Sciatic nerve (tissue), 1 donor: ENCODE measurements around the genes TRAF4, NUFIP2, ANKRD13B and CORO6.

GRCh38 chr17:28615756-28616949 is 2.2 kb upstream of the RSKR start:
- PRO-cap: no peak

DNA sequence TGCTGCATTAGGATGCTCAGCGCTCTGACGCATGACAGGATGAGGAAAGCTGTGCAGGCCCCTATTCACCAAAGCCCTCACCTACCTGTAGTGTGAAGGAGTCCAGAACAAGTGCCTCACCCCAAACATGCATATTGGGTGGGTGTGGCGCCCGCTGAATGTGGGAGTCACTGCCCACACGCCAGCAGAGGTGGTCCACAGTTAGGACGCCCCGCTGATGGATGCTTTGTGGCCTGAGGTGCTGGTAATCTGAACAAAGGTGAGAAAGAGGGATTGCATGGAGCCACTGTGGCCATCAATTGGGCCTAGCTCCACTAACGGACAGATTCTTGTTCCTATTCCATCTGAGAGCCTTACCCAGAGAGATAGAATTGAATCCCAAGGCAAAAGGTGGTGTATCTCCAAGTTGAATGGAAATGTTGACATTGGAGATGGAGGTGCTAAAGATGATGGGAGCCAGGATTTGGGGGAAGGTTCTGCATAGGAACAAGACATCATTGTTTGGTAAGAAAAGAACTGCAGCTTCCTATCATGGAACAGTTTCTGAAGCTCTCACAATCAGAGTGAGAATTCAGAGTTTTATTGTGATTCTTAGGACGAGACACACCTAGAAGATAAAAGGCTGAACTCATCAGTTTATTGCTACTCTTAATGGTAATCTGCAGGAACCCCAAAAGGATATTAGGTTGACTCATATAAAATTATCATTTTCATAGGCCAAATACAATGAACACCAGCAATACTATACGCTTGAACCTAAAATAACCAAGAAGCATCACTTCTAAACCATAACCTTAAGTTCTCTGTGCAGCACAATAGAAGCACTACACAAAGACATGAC is 6.6 kb downstream of the BLTP2 start:
- PRO-cap: no peak

- PRO-cap: no peak
These were observed 1.2 kb downstream of the BLTP2 start for GRCh38 chr17:28643608-28644246.

DNA sequence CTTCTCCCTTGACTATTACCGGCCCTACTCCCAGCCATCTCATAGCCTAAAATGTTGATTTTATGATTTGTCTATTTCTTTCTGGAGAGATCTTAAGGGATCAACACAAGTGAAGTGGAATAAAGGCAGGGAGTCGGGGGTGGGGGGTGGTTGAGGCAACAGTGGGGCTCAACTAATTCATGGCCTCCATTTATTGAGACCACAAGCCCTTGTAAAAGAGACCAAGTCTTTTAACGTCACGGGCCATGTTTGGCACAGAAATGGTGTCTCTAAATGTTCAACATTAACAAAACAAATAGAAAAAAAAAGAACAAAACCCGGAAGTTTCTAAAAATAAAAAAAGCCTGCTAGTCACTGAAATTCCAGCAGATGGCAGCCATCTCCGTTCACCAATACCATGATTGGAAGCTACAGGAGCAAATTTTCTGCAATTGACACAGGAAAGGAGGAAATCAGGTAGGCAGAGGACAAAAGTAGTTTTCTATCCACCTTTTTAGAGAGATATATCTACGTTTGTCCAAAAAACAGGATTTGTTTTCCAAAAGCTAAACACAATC is 1.8 kb upstream of the BLTP2 start:
- PRO-cap: no peak

DNA sequence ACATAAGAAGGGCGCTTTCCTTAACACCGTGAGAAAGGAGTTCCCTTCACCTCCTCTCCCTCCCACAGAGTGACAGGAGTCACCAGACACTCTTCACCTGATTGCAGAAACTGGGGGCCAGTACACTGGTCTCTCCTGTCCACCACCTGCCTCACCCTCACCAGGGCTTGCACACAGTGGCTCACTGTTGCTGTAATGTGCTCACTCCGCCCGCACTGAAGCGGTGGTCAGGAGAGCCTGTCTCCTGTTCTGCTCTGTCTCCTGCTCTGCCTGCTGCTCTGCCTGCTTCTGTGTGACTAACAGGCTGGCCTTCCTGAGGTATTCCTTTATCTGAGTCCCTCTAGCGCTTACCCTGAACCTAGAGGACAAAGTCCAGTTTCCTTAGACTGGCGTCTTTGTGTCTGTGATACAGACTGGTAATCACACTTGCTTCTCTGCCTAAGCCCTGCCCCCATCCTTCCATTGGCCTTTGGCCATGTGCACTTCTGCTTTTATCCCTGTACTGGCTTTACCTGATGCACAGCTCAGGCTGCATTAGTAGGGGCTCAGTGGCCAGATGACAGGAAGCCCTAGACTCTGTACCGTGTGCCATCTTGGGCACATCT is 13.4 kb downstream of the PROCA1 start:
- PRO-cap: no peak

- PRO-cap: no peak
These were observed 1.6 kb downstream of the TLCD1 start for GRCh38 chr17:28724485-28724879.

GRCh38 chr17:28743955-28744745 is at the start of gene TRAF4:
TSS of gene TRAF4 (plus strand) at chr17:28744011.
- PRO-cap: bidirectional peak, plus-strand start at chr17:28744011, minus-strand start at chr17:28743906; unidirectional peak, plus-strand start at chr17:28744435; unidirectional peak, minus-strand start at chr17:28744650

- PRO-cap: no peak
These were observed 34.5 kb downstream of the FAM222B start for GRCh38 chr17:28807971-28808619.

DNA sequence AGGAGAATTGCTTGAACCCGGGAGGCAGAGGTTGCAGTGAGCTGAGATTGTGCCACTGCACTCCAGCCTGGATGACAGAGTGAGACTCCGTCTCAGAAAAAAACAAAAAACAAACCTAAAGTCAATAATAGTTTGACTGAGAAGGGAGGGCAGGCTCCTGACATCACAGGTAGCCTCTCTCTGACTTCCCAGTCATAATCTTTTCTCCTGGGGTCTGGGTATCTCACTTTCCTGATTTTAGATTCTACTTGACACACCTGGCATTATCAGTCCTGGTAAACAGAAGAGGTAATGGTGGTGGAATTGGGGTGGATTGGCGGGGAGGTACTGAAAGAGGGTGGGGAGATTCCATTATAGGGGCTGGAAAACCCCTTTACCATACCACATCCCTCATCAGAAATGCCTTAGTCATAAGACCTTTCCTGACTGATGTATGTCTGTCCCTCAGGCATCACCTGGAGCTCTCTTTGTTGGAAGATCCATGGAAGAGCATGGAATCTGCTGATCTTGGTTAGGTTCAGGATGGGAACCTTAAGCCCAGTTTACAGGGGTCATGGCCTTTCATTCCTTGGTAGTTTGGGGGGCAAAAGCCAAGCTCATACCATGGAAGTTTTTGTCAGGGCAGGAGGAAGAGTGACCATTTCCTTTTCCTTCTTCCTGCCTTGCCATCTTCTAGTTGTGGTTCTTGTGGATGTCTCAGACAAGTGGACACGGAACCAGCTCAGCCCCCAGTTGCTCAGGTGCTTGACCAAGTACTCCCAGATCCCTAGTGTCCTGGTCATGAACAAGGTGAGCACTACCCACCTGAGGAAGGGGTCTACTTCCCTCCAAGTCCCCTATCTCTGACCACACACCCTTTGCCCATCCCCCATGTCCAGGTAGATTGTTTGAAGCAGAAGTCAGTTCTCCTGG is 3.1 kb downstream of the ERAL1 start:
- PRO-cap: no peak

GRCh38 chr17:28896564-28897553 is 674 bp downstream of the FLOT2 start:
- PRO-cap: bidirectional peak, plus-strand start at chr17:28897053, minus-strand start at chr17:28896837

DNA sequence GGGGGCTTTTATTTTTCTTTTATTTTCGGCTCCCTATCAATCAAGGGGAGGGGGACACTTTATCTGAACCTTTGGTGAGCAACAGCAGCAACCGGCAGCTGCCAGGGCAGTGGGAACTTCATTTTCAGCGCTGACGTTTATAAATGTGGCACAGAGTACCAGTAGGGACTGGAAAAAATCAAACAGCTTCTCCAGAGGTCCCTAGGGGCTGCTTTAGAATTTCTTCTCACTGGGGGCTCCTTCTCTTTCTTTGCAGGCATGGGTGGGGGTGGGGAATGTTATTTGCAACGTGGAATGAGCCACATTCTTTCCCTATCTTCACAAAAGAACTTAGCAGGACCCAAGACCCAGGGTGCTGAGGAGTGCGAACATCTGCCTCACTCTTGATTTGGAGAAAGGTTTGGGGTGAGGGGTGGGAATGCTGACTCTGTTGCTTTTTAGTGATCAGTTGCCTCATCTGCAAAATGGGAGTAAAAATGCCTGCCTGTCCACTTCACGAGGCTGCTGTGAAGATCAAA is 10.9 kb upstream of the PIPOX start:
- PRO-cap: no peak

- PRO-cap: bidirectional peak, plus-strand start at chr17:29149136, minus-strand start at chr17:29148849
These were observed 31.6 kb downstream of the MYO18A start for GRCh38 chr17:29148197-29149498.

DNA sequence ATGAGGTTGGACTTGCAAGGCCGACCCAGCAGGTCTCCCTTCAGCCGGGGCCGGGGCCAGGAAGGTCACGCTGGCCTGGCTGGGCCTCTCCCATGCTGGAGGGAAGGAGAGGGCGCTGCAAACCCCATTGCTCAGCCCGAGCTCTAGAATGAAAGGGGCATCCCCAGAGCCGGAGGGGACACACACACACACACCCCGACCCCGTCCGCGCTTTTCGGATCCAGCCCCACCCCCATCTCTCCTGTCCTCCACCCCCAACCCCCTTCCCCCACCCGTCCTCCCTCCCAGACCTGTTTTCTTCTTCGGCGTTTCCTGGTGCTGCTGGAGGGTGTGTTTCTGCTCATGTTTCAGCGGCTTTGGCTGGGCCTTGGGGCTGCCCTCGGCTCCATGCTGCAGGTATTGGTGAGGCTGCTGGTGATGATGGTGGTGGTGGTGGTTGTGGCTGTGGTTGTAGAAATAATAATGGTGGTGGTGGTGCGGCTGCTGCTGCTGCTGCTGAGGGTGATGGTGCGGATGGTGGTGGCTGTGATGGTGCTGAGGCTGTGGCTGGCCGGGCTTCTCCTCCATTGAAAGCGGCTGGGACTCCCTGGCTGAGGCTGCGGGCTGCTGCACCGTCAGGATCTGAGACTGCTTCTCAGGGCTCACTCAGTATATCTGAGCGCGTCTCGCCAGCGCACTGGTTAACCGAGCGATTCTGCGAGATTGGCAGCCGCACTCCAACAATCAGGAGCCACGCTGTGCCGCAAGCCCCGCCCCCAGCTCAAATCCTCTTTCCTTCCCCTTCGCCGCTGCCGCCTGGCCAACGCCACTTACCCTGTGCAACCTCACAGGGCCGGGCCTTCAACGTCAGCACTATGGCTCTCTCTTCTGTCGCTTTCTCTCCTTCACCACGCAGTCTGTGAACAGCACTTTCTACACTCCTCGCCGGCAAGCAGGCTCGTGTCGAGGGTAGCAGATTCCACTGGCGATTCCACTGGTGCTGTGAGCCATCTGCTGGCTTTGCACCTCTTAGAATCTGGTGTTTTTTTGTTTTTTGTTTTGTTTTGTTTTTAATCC is at the start of gene NUFIP2:
Gene NUFIP2 (minus strand): TSS at position 656 of the 1,056 bp plus-strand sequence.
- PRO-cap: bidirectional peak, plus-strand start at position 299 of the sequence, minus-strand start at position 145 of the sequence; bidirectional peak, plus-strand start at position 827 of the sequence, minus-strand start at position 623 of the sequence

GRCh38 chr17:29418476-29419454 is 28.6 kb downstream of the TAOK1 start:
- PRO-cap: no peak

DNA sequence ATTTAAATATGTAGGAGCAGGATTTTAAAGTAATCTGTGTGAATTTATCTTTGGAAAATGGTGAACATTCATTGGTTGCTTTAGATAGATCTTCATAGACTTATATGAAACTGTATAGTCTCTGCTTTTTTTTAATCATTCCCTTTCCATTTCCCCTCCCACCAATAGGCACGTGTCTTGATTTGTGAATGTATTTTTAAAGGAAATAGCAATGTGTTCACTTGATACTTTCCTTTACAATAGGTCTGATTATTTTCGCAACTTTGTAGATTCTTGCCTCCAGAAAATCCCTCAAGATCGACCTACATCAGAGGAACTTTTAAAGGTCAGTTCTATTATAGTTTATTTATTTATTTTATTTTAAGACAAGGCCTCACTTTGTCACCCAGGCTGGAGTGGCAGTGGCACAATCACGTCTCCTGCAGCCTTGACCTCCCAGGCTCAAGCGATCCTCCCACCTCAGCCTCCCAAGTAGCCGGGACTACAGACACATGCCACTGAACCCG is 75.2 kb downstream of the ABHD15 start:
- PRO-cap: no peak

- PRO-cap: bidirectional peak, plus-strand start at chr17:29593319, minus-strand start at chr17:29593318; unidirectional peak, minus-strand start at chr17:29593609
These were observed at the start of gene ANKRD13B for GRCh38 chr17:29592626-29593799. TSS of gene ANKRD13B (plus strand) at chr17:29593132.

GRCh38 chr17:29615391-29616388 is 7.0 kb downstream of the CORO6 start:
- PRO-cap: bidirectional peak, plus-strand start at chr17:29615763, minus-strand start at chr17:29615558

DNA sequence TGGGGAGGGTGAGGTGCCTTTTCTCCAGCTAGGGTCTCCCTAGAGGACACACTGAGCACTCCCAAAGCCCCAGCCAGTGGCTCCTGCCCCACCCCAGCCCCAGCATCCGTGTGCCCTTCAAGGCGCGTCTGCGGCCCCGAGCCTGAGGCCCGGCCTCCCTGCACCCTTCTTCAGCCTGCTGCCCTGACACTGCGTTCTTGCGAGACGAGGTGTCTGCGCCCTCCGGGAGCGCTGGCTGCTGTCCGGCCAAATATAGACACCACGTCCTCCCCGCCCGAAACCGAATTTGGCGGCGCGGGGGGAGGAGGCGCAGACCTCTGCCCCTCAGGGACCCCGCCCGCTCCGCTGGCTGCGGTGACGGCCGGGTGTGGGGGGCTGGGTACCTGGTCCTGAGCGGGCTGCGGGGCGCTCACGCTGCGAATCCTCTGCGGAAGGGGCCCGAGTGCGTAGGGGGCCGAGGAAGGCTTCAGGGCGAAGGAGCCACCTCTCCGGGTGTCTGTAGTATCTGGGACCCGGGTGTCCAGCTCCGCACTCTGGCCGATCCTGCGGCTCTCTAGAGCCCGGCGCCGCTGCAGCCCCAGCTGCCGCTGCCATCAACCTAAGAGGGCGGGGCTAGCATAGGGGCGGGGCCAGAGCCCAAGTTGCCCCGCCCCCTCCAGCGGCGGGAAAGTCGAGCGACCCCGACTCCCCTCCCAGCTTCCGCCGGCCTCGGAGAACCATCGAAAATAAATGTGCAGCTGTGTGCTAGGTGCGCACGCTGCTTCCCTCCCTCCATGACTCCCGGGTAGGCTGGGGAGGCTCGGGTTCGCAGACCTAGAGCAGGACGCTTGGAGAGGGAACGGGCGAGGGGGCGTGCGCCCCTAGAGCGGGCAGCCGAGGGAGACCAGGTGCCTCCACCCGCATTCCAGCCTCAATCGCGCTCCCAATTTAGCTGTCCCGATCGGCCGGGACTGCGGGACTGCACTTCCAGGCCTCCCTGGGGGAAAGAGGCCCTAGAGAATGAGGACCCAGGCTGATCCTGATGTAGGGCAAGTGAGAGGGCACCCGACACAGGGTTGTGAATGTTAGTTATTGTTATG is at the start of gene CORO6:
Gene CORO6 (minus strand): TSS at position 608 of the 1,079 bp plus-strand sequence.
- PRO-cap: bidirectional peak, plus-strand start at position 197 of the sequence, minus-strand start at position 110 of the sequence; unidirectional peak, minus-strand start at position 555 of the sequence

- PRO-cap: no peak
These were observed 19.3 kb upstream of the CORO6 start for GRCh38 chr17:29641681-29642760.

GRCh38 chr17:29650362-29651147 is 27.8 kb upstream of the CORO6 start:
- PRO-cap: no peak